Aortic smooth muscle cell (primary cell): Measurements from ENCODE around the gene TAF5L.

GRCh38 chr1:229272118-229273047 lies 1.5 kb downstream of the RAB4A start:
- RRBS: no CpG with 5 or more reads among the region's 11 CpGs

DNA sequence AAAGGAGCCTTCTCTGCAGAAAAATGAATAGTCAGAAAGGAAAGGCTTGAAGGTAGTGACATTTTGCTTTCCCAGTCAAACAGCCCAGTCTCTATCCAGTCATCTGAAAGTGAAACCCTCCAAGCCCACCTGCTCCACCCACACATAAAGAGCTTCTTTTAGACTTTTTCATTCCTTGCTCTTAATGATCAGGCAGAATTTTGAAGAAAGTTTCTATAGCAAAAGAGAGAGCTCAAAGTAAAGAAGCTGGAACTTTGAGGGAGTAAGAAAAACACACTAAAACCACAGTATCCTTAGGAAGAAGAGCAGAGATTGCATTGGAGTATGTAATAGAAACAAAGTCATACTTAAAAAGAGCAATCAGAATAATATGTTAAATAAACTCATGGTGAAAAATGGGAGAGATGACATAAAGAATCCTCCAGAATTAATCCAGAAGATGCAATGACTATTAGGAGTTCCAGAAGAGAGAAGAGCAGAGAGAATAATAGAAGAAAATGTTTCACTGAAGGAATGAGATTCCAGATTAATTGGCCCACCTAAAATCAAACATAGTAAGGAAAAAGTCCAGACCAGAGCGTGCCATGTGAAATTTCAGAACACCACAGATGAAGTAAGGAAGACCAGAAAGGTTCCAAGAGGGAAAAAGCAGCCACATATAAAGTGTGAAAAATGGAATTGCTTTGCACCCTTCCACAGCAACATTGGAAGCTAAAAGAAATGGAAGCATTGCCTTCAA lies 19.7 kb downstream of the RAB4A start:
- RRBS: no CpG with 5 or more reads among the region's 1 CpG

DNA sequence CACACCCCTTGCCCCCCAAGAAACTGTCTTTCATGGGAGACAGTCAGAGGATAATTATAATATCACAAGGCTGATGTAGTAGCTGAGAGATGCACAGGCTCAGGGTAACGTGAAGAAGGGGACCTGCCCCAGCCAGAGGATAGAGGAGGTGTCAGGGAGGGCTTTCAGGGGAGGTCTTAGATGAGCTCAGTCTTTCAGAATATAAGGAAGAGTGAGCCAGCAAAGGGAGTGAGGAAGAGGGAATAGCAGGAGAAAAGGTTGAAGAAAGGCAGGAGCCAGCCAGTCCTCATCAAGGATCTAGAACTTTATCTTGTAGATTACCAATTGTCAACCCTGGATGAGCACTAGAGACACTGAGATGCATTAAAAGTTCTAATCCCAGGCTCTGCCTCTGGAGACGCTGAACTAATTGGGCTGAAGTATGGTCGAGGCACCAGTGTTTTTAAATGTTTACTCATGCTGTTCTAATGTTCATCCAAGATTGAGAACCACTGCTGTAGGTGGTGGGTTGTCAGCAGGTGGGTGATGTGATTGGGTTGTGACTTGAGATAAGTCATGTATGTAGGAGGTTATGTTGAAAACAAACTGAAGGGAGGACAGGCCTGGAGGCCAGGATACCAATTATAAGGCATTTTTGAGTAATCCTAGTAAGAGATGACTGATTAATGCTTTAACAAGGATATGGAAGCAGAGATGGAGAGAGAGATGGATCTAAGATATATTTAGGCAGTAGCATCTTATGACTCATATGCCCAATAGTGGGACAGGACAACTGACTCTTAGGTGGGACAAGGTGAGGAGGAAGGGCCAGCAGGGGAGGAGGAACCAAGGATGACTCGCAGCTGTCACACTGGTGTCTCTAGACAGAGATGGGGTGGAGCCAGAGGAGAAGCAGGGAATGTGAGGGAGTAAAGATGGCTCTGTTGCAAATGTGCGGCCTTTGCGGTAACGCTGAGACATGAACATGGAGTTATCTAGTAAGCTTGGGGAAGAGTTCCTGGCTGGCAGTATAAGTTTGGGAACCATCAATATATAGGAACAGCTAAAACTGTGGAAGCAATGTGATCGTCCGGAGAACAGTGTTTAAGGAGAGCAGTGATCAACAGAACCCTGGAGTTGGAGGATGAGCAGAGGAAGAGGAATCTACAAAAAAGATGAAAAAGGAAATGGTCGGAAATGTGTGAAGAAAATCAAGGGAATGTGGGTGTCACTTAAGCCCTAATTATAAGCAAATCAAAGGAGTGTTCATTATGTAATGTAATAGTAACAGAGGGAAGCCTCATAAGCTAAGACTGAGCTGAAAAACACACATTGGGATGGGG lies 29.3 kb downstream of the RAB4A start:
- RRBS: no CpG with 5 or more reads among the region's 10 CpGs

GRCh38 chr1:229410687-229411587 lies 23.0 kb downstream of the ACTA1 start:
- RRBS: no CpG with 5 or more reads among the region's 16 CpGs

DNA sequence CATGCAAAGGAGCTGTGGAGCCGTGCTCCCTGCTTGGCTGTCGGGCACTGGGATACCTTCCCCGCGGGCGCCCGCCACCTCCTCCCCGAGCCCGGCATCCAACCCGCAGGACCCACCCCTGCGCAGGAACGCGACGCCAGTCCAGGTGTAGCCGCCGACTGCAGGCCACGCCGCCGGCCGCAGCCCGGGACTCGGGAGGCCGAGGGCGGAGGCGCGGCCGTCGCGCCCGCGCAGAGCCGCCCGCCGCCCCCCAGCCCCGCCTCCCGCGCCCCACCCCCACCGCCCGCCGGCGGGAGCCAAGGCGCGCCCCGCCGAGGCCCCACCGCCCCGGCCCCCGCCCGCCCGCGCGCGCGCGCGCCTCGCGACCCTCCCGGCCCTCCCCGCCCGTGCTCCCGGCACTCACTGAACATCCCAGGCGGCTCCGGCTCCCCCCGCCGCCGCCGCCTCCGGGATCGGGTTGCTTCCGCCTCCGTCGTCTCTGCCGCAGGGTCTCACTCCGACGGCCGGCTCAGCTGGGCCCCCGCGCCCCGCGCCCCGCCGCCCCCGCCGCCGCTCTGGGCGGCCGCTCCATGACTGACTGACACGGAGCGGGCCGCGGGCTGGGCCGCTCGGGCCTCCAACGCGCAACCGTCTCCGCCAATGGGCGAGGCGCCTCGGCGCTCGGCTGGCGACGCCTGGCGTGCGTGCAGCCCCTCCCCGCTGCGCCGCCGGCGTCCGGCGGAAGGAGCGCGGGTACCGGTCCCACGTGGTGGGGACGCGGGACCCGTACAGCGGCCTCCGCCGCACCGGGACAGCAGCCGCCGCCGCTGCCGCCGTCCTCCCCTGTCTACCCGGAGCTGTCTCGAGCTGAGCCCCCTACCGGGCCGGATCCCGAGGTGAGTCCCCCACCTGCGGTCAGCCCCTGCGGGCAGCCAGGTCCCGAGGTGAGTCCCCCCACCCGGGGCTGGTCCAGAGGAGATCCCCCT lies at the start of gene TAF5L:
TSS of gene TAF5L (minus strand) at position 641 of the 965 bp plus-strand sequence.
- RRBS: 1% methylated on average over 65 of the region's 138 CpGs

GRCh38 chr1:229705719-229706098 lies 79.7 kb downstream of the URB2 start:
- RRBS: no CpG with 5 or more reads among the region's 5 CpGs

DNA sequence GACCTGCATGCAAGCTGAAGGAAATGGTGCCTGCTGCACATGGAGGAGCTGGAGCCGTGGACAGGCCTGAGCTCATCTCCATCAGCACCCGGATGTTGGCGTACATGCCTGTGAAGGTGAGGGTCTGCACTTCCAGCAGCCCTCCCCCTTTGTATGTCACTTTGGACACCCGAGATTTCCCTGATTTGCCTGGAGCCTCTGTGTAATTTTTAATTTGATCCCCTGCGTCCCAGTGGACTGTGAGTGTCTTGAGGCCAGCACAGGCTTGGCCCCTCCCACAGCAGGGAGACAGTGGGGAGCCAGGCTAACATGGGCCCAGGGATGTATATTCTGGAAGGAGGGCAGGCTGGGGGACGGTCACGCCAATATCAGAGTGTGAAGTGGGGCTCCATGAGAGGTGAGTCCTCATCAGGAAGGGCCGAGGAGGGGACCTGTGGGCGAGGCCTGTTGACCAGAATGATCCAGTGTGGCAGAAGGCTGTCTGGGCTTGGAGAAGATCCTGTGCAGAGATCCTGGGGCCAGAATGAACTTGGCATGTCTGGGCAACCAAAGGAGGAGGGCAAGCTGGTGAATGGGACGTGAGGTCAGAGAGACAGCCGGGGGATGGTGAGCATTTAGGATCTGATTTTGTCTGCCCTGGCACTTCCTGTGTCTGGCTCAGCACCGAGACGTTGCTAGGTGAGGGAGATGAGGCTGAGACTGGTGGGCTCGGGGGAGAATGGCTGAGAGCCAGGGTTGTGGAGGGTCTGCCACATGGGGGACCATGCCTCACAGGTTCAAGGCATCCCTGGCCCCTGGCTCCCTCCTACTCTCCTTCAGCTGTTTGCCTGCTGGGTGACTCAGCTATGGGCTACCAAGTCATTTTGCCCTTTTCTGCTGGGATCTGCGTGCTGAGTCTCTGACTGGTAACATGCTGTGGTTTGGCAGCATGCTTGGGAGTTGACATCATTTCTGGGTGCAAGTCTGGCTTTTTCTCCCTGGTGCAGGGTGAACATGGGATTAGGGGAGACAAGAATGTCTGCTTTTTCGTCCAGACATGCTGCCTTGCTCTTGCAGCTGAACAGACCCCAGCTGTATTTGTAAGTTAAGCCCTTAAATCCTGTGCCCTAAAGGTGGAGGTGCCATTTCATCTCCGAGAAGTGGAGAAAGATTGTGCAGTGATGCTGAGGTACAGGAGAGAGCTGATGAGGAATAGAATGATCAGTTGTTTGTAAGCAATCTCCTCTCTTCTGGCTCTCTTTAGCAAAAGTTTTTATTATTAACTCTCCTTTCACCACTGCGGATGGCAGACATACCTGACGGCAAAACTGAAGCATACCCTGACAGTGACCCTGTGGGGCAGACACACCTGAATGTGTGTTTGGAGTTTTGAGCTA lies 17.3 kb downstream of the GALNT2 start:
- RRBS: no CpG with 5 or more reads among the region's 19 CpGs

- RRBS: no CpG with 5 or more reads among the region's 10 CpGs
Observed at GRCh38 chr1:230113161-230113814, 46.2 kb downstream of the GALNT2 start.

- RRBS: no CpG with 5 or more reads among the region's 14 CpGs
Observed at GRCh38 chr1:230270565-230271387, 155.4 kb downstream of the PGBD5 start.

DNA sequence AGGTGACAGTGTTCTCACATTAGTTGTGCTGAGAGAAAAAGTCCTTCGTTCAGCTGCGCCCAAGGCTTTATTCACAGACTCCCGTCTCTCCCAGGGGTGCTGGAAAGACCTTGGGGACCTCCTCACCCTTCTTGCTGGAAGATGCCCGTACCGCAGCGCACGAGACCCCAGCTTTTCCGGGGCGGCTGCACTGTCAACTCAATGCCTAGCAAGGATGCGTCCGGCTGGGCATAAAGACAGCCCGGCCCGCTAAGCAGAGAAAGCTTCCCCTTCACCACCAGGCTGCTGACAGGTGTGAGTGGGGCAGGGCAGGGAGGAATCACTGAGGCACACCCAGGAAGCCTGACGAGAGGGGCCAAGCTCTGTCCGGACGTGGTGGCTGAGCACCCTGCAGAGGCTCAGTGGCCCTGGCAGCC lies 125.3 kb downstream of the PGBD5 start:
- RRBS: 56% methylated on average over 2 of the region's 16 CpGs

DNA sequence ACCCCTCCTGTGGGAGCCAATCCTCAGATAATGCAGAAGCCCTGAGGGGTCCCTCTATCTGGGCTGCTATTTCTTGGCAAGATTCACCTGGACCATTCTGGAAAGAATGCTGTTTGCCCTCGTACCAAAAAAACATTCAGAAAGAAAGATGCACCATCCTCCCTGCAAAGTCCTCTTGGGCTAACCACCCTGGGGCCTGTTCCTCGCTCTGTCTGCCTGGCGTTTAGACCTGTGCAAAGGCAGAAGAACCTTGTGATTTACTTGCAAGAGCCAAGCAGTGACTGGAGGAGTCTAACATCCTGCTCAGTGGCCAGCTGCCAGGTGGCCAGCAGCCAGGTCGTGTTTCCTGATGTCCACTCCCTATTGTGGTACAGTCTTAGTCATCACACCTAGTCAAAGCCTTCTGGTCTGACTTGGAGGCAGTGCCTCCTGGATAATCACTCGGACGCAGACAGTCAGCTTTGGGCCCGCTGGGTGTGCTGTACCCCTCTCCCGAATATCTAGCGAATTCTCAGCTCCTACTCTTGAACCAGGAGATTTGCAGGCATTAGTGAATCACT lies 118.1 kb downstream of the PGBD5 start:
- RRBS: no CpG with 5 or more reads among the region's 9 CpGs

DNA sequence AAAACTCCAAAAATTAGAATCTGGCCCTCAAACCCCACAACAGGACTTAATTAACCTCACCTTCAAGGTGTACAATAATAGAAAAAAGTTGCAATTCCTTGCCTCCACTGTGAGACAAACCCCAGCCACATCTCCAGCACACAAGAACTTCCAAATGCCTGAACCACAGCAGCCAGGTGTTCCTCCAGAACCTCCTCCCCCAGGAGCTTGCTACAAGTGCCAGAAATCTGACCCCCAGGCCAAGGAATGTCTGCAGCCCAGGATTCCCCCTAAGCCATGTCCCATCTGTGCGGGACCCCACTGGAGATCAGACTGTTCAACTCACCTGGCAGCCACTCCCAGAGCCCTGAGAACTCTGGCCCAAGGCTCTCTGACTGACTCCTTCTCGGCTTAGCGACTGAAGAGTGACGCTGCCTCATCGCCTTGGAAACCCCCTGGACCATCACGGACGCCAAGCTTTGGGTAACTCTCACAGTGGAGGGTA lies 38.9 kb upstream of the COG2 start:
- RRBS: no CpG with 5 or more reads among the region's 7 CpGs

- RRBS: no CpG with 5 or more reads among the region's 24 CpGs
Observed at GRCh38 chr1:230707439-230708345, 6.2 kb downstream of the AGT start.

DNA sequence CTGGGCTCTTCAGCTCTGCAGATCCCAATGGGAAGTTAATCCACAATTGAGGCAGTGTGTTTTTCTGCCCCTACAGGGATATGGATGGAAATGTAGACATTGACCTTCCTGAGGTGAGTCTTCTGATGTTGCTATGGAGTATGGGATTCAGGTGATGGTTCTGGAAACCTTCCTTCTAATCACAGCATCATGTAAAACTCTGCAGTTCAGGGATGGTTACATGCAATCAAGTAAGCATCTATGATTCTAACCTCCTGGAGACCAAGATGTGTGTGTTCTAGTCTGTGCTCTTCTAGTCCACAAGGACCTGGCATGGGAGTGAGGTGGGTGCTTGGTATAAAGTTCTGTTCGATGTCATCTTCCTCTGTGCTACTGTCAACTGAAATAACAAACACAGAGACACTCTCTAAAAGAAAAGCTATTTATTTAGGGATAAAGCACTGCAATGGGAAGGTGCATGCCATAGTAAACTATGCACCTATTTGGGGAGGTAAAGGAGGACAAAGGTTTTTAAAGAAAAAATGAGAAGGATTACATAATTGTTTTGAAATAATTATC lies 38.8 kb downstream of the CAPN9 start:
- RRBS: no CpG with 5 or more reads among the region's 1 CpG

DNA sequence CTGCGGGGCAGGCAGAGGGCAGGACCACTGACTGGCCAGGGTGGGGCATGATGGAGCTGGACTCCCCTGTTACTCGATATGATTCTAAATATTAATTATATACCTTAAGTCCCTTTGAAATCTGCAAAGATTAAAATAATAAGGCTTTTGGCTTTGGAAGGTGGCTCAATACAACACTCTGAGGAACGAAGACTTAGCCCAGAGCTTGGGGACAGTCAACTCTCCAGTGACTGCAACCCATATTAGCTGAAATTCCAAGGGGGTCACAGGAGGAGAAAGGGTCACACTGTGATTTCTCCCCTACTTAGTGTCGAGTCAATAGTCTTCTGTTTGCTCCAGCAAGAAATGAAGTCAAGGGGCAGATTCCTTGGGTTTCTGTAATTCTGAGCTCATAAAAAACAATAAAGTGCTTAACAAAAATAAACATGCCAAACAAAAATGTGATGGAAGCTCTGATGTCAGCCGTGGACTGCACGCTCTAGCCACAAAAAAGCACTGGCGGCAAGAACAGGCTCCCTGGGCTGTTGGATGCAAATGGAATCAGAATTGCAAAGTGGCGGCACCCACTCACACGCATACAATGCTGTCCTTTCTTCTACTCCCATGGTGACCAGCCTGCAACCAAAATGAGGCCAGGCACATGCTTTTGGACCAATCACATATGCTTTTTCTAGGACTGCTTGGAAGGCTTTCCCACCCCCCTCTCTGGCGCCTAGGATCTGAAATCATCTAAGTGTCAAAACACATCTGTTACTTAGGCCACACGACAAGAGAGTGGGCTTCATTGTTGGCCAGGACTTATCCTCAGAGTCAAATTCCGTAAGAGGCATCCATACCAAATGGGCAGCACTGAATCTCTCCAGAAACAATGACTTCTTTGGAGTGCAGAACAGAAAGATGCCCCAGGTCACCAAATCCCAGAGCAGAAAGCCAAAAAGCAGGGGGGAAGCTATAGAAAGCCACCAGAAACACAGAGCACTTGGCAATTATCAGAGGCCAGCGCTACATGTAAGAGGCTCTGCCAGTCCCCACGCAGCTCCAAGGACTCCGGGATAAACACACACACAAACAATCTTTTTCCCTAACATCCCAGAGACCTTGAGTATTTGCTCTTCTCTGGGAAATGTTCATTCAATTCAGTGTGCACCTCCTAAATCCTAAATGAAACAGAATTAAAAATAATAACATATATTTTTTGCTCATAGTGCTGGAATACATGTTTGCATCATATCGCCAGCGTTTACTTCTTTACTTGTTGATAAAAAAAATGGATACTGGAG lies 9.2 kb downstream of the C1orf198 start:
- RRBS: no CpG with 5 or more reads among the region's 17 CpGs

DNA sequence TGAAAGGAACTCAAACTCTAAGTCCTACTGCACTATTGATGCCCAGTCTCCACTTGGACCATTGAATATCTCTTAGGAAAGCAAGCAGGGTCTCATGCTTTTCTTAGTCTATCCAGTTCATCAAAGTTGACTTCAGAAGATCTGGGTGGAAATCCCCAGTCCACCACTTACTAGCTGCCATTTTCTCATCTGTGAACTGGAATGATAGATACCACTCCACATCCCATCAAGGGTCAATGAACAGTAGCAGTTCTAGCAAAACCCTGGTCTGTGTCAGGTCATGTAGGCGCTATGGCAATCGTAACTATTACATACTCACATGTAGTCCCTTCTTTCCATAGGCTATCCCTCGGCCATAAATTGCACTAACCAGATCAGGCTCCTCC lies 33.6 kb downstream of the TTC13 start:
- RRBS: no CpG with 5 or more reads among the region's 3 CpGs

DNA sequence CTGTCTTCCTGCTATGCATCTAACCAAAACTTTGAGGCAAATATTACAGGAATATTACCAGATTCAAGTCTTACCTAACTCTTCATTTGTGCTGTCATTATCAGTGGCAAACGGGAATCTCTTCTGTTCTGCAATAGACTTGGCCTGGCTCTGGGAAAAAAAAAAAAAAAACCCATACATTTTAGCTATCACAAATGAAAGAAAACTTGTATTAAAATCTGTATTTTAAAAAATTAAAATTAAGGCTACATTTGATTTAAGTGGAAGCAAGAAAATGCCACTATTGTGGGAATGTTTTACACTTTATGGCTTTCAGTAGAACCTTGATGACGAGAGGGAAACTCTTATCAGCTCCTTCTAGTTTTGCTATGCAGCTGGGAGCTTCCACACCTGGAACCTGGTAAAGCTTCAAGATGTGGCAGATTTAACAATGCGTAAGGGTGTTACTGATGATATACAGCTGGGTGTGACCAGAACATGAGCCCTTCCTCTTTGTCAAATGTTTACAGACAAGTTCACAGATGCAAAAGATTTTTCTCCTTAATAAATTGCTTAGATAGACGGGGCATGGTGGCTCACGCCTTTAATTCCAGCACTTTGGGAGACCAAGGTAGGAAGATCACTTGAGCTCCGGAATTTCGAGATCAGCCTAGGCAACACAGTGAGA lies 20.4 kb downstream of the TTC13 start:
- RRBS: no CpG with 5 or more reads among the region's 7 CpGs

- RRBS: no CpG with 5 or more reads among the region's 13 CpGs
Observed at GRCh38 chr1:231288742-231289182, 47.8 kb downstream of the GNPAT start.

DNA sequence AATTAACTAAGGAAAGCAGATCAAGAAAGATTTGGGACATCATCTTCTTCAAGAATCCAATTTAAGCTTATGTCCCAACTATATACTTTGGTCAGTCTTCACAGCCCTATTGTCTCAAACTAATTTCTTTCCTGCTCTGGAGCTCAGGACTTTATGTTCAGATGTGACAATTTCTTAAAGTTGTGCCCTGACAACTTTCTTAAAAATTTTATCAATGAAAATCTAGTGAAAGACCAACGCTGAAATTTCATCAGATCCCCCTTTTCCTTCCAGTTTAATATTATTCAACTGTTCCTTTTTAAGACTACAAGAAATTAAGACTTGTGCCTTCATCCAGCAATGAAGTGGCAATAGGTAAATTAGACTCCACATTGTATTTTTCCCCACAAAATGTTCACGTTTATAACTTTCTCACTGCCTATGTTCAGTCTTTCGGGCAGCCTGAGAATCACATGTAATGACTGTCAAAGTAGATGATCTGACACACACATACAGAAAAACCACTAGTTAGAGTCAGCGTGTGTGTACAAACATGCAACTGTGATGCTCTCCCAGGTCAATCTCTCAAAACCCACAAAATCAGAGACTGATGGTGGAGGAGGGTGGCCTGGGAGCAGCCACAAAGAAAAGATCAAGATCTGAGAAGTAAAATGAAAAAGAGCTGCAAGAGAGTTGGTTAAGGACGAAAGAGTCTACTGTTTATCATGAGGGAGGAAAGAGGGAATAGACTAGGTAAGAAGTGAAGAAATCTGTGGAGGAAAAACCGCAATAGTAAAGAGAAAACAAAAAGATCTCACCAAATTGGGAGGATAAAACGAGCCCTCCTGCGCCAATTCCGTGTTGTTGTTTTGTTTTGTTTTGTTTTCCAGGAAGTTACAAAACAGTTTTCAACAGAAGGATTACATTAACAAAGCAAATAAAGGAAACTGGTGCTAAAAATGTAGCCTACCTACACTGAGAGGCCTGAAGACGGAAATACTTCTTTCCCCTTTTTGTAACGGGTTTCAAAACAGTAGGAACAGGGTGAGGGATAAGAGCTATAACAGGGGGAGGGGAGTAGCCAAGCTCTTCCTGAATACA lies 2.4 kb downstream of the EGLN1 start:
- RRBS: no CpG with 5 or more reads among the region's 11 CpGs